Skeletal muscle cell (primary cell): ENCODE measurements around a stretch of chr4.

DNA sequence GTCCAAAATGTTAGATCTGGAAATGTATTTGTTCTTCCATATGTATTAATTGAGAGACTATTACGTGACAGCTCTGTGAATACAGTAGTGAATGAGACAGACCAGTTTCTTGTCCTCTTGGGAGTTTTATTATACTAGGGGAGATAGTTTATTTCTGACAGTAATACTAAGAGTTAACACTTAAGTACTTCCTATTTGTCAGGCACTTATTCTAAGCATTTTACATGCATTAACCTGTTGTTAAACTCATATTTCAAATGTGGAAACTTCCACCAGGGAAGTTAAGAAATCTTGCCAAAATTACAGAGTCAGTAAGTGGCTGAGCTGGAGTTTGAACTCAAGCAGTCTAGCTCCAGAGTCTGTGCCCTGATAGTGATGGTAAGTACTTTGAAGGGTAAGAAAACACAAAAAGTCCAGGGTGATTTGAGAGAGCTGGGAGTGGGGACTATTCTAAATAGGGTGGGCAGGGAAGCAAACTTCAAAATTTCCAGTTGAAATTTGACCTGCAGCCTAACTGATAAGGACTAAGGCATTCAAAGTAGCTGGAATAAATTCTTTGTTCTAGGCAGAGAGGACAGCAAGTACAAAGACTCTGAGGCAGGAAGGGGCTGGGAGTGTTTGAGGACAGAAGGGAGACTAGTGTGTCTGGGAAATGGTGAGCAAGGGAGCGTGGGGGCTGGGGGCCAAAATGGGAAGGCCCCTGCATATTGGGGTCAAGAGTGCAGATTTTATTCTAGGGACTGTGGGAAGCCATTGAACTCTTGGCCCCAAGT lies 17.1 kb downstream of the ADD1 start:
- RRBS, result no CpG with 5 or more reads among the region's 2 CpGs

- RRBS, result no CpG with 5 or more reads among the region's 7 CpGs
These were observed 26.3 kb downstream of the ADD1 start for GRCh38 chr4:2869718-2870491.

DNA sequence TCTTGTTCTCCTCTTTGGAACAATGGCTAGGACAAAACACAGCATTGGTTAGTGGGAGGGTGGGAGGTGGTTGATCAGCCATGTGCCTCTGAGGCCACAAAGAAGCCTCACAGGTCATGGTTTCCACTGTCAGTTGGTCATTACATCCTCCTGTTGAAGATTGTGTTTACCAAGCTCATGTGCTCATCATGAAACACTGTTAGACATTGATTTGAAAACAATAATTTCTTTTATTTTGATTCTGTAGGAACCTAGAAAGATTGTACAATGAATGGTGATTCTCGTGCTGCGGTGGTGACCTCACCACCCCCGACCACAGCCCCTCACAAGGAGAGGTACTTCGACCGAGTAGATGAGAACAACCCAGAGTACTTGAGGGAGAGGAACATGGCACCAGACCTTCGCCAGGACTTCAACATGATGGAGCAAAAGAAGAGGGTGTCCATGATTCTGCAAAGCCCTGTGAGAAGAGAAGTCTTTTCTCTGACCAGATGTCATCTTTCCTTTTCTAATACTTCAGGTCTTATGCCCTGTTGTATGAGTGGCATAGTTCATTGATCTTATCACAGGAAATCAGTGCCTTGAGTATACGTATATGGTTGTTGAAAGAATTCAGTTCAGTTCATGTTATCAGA lies 32.1 kb downstream of the ADD1 start:
- RRBS, result no CpG with 5 or more reads among the region's 7 CpGs

DNA sequence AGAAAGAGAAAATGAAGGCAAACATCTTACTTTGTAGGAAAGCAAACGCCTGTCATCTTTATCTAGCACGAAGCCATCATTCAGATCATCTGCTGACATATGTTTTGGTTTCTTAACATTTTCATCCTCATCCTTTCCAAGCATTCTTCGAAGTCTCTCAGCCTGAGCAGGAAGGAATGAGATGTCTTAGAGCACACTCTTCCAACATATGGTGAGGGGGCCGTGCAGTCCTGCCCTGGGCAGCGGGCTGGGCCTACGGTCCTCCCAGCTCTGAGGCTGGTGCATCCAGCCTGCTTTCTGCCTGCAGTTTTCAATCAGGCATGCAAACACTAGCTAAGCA lies 12.2 kb downstream of the NOP14 start:
- RRBS, result no CpG with 5 or more reads among the region's 6 CpGs

DNA sequence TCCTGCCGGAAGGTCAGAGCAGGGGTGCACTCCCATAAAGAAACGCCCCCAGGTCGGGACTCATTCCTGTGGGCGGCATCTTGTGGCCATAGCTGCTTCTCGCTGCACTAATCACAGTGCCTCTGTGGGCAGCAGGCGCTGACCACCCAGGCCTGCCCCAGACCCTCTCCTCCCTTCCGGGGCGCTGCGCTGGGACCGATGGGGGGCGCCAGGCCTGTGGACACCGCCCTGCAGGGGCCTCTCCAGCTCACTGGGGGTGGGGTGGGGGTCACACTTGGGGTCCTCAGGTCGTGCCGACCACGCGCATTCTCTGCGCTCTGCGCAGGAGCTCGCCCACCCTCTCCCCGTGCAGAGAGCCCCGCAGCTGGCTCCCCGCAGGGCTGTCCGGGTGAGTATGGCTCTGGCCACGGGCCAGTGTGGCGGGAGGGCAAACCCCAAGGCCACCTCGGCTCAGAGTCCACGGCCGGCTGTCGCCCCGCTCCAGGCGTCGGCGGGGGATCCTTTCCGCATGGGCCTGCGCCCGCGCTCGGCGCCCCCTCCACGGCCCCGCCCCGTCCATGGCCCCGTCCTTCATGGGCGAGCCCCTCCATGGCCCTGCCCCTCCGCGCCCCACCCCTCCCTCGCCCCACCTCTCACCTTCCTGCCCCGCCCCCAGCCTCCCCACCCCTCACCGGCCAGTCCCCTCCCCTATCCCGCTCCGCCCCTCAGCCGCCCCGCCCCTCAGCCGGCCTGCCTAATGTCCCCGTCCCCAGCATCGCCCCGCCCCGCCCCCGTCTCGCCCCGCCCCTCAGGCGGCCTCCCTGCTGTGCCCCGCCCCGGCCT lies 802 bp upstream of the HTT start:
- RRBS, result 2% methylated on average over 11 of the region's 64 CpGs

DNA sequence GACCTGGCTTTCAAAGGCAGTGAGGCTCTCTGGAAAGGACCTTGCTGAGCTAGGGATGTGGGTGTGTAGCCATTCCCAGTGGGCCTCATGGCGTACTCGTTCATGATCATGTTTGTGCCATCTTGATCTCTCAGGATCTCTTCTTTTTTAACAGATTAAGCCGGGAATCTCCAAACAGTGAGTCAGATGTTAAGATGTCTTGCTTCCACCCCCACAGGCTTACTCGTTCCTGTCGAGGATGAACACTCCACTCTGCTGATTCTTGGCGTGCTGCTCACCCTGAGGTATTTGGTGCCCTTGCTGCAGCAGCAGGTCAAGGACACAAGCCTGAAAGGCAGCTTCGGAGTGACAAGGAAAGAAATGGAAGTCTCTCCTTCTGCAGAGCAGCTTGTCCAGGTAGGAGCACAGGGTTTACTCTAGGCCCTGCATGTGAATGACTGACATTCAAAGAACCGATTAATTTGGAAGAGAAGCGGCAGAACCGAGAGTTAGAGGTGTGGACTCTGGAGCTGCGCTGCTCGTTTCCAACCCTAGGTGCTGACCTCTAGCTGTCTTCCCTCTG lies 41.5 kb downstream of the HTT start:
- RRBS, result no CpG with 5 or more reads among the region's 12 CpGs

GRCh38 chr4:3134167-3134877 lies 59.8 kb downstream of the HTT start:
- RRBS, result no CpG with 5 or more reads among the region's 8 CpGs

- RRBS, result no CpG with 5 or more reads among the region's 11 CpGs
These were observed 23.0 kb upstream of the MSANTD1 start for GRCh38 chr4:3225898-3226505.

GRCh38 chr4:3303273-3303463 lies 10.3 kb downstream of the RGS12 start:
- RRBS, result no CpG with 5 or more reads among the region's 4 CpGs

DNA sequence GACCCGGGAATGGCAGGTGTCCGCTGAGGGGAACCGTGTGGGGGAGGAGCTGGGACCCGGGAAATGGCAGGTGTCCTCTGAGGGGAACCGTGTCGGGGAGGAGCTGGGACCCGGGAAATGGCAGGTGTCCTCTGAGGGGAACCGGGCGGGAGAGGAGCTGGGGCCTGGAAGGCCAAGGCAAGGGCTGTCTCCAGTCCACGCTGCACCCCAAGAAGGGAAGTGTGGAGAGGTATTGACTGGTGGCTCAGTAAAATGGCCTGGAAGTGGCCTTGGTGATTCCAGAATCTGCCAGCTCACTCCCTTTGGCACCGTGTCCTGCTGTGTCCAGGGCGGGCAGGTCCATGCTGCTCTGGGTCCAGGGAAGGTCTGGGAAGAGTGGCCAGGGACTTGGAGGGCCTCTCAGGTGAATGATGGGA lies 17.4 kb downstream of the RGS12 start:
- RRBS, result no CpG with 5 or more reads among the region's 12 CpGs

DNA sequence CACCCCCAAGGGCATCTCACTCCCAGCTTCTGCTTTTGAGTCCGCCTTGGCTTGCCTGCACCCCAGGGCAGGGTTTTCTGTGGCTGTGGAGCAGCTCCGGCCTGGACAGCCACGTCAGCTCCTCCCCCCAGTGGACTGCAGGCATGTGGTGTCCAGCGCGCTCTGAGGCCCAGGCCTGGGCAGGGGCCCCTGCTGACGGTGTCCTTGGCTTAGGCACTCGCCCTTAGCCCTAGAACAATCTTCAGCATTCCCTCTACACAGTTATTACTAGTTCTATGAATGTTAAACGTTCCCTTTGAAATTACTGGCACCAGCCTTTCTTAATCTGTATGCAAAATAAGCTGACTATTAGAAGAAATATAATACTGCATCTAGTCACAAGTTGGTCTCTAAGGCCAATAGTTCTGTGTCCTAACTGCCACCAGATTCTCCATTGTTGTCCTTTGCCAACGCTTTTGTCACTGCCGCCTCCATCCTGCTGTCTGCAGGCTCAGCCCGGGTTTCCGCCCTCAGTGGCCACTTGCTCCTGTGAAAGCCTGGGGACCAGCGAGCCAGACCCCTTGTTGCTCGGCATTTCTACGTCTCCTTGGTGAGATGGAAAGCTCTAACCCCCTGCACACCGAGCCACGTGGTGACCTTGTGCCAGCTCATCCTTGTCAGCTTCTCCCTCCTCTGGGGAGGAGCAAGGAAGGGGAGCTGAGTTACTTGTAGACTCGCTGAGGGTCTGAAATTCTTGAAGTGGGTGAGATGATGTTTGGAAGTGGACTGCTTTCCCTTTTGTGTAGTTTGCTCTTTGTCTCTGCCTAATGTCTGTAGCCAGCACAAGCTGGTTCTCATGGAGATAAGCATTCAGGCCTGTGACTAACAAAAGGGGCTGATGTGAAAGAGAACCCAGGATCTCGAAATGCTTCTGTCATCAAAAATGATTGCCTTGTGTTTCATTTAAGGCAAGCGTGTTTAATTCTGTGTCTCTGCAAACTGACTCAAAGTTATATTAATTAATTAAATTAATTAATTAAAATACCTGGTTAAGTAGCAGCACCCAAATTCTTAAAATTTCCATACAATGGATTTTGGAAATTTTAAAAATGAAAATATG lies 29.1 kb downstream of the RGS12 start:
- RRBS, result no CpG with 5 or more reads among the region's 20 CpGs

GRCh38 chr4:3384271-3384816 lies 57.4 kb upstream of the HGFAC start:
- RRBS, result no CpG with 5 or more reads among the region's 13 CpGs

DNA sequence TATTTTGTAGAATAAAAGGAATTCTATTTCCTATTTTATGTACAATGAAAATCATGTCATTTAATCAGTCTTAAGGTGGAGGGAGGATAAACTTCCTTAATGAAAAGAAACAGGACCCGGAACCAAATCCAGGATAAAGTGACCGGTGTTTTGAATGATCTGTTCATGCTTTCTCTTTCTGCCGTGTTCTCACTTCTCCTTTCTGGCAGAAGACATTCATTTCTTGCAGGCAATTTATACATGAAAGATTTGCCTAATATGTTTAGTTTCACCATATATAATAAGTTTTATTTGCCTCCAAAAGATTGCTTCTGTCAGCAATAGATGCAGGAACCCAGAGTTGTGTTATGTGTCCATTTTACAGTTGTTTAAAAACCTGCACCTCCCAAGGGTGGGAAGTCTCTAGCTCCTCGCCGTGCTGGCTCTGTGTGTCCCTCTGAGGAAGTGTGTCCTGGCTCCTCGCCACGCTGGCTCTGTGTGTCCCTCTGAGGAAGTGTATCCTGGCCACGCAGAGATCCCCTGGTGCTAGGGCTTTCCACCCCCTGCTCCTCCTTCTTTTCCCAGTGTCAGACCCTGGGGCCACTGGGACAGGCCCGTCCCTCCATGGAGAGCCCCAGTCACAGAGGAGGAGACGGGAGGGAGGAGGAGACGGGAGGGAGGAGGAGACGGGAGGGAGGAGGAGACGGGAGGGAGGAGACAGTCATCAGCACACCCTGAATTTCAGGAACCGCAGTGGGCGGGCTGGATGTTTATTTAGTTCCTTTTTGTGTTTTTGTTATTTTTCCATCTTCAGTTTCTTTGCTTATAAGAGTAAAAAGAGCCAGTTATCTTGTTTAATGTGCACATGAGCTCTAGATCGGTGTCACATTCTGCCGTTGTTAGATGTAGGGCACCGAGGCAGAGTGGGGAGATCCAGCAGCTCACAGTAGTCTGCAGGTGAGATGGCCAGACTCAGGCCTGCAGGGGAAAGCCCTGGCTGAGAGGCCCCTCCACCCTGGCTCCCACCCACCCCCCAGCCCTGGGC lies 53.9 kb upstream of the HGFAC start:
- RRBS, result no CpG with 5 or more reads among the region's 18 CpGs

DNA sequence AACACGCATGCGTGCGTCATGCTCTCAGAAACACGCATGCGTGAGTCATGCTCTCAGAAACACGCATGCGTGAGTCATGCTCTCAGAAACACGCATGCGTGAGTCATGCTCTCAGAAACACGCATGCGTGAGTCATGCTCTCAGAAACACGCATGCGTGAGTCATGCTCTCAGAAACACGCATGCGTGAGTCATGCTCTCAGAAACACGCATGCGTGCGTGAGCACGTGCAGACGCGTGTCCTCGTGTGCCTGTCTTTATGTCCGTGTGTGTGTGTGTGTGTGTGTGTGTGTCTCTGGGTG lies 19.6 kb upstream of the ADRA2C start:
- RRBS, result no CpG with 5 or more reads among the region's 23 CpGs

GRCh38 chr4:3862507-3863042 lies 96.4 kb downstream of the ADRA2C start:
- RRBS, result no CpG with 5 or more reads among the region's 22 CpGs

DNA sequence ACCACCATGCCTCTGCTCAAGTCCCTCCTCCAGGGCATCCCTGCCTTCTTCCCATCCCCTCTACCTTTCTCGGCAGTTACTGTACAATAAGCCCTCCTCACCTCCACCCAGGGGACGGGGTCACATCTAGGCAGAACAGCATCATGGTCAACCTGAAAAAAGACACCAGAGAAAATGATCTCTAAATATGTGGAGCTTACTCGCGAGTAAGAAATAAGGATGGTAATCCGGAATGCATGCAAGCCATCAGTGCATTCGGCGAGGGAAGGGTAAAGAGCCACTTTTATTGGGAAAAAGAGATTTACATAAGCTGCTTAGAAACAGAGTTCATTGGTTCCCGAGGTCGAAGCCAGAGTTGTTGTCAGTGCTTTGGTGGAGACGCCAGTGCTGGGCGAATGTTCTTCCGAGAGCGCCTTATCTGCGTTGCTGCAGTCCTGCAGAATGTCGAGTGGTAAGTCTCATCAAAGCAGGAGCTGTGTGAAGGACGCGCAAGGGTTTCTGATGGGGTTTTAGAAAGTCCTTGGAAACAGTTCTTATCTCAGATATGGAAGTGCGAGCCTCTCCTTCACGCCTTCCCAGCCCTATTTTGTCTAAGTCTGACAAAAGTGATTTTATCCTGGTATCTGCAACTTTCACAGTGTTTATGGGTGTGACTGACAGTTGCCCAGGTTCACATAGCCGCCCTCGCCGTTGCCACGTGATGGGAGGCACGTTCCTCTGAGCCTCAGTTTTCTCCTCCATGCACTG lies 47.5 kb upstream of the NSG1 start:
- RRBS, result no CpG with 5 or more reads among the region's 24 CpGs

GRCh38 chr4:5485168-5485780 lies 223.1 kb downstream of the EVC2 start:
- RRBS, result no CpG with 5 or more reads among the region's 11 CpGs

DNA sequence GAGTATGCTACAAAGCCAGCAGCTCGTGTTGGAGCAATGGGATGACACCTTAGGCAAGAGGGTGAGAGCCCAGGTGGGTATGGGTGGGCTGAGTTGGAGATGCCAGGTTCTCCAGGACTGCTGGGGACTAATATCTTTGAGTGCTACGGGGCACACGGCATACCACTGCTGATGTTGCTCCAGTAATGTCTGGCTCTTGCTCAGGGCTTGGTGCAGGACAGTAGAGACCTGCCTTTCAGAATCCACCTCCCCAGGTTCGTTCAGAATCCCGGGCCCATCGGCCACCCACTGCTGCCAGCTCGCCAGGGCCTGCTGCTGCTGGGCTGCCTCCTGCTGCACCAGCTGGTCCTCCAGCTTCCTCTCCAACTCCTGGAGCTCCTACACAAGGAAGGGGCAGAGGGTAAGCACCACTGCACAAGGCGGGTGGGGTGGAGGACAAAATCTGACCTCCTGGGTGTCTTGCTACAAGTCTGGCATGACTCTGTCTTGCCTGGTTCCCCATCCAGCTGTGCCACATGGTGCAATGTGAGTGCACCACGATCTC lies 132.2 kb downstream of the EVC2 start:
- RRBS, result no CpG with 5 or more reads among the region's 9 CpGs

DNA sequence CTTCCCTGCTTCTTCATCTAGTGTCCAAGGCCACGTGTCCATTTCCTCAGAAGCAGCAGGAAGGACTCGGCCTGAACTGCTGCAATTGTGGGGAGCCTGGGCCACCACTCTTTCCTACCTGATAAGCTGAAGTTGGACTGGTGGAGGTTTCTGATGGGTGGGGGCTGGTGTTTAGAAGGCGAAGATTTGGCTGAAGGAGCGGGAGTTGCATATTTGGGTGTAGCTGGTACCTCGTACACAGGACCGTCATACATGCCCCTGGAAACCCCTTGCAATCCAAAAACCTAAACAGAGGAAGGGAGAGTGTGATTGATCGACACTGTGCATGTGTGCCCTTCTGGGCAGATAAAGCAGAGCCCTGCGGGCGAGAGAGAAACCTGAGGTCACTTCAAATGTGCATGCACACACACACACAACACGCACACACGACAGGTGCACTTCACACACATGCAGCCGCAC lies 67.5 kb downstream of the CRMP1 start:
- RRBS, result no CpG with 5 or more reads among the region's 12 CpGs

DNA sequence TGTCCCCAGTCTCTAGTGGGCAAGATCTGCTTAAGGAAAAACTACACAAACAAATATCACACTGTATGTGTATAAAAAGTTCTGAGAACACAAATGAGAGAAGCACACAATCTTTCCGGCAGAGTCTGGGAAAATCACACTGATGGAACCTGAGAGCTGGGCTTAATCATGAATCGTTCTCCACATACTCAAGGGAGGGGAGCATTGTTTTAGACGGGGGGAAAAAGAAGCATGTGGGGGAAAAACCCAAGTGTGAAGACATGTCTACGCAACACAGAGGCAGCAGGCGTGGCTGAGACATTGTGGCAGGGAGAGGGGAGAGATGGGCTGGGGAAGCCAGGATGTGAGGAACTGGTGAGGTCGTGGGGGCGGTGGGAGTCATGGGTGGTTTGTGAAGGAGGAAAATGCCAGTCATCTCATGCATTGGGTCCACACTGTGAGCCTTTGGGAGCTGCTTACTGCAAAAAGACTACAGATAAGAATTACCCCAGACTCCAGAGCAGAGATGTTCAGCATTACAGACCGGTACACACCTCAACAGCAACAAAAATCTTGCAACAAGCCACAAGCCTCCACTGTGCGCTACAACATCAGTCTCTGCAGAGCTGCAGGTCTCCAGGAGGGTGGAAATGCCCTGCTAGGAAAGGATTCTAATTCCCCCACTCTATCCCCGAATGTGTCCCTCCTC lies 2.1 kb downstream of the JAKMIP1 start:
- RRBS, result no CpG with 5 or more reads among the region's 10 CpGs